AG04450 (cell line): ENCODE data around the gene APC.

DNA sequence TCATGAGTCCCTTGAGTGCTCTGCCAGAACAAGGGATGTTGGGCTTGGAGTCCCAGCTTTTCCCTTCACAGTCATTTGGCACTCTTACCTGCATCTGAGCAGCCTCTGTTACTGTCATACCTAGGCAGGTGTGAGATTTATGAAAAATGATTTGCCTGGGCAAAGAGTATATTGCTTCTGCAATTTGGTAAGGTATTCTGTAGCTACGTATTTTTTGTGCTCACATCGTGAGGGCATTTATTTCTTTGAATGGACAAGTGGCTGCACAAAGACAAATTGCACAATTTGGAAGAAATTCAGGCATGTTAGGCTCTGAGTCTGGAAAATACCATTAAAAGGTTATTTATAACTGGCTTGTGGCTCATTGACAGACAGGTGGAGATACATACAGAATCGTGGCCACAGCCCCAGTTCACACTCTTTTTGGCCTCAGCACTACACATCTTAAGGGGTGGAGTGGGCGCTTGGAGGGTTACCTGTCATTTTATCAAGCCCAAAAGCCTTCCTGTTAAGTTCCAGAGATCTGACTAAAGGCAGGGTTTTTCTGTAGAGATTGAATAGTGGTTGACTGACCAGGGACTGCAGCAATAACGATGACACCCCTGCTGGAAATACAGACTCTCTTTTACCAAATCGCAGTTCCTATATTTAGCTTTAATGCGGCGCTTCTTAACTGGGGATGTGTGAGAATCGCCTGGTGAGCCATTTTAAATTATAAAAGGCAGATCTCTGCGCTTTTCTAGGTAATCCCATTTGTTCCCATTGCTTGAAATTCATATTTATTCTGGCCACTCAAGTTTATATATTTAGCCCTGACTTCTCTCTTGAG, 14.6 kb downstream of the MAN2A1 start:
- CAGE, long polyA plus RNA, result no peak
- RRBS, result no CpG with 5 or more reads among the region's 10 CpGs

- CAGE, long polyA plus RNA, result no peak
- RRBS, result no CpG with 5 or more reads among the region's 3 CpGs
Observed at GRCh38 chr5:109790441-109791238, 100.9 kb downstream of the MAN2A1 start.

DNA sequence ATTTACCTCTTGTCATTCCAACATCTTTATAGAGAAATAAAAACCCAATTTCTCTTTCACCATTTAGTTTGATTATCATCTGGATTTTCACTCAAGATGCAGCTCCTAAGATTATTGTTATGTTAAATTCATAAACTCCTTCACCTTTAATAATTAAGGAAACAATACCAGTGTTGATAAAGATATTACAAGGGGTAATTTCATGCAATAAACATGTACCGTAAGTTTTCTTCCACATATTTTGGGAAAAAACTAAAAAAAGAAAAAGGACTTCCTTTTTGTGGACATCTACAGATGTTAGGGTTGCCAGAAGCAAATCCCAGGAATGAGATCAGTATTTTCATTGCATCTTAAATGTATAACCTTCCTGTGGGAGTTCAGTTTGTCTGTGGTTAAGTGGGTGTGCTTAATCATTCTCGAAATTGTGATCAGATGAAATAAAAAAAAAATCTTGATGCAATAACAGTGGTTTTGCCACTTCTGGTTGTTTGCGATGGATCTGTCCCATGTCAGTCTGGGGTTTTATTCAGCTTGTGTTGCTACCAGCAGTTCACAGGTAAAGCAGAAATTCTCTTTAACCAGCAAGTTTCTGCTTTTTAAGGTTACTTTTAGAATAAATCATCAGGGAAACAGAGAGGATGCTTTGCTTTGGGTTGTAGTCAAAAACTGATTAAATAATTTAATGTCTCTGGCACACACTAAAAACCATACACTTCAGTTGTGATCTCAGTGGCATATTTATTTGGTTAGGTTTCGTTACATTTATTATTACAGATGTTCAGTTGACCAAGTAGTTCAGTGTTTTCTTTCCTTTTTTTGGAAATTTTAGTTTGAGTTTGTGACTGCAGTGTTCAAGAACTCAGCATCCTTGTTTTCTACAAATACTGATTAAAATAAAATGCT, 179.0 kb downstream of the MAN2A1 start:
- CAGE, long polyA plus RNA, result no peak
- RRBS, result no CpG with 5 or more reads among the region's 4 CpGs

DNA sequence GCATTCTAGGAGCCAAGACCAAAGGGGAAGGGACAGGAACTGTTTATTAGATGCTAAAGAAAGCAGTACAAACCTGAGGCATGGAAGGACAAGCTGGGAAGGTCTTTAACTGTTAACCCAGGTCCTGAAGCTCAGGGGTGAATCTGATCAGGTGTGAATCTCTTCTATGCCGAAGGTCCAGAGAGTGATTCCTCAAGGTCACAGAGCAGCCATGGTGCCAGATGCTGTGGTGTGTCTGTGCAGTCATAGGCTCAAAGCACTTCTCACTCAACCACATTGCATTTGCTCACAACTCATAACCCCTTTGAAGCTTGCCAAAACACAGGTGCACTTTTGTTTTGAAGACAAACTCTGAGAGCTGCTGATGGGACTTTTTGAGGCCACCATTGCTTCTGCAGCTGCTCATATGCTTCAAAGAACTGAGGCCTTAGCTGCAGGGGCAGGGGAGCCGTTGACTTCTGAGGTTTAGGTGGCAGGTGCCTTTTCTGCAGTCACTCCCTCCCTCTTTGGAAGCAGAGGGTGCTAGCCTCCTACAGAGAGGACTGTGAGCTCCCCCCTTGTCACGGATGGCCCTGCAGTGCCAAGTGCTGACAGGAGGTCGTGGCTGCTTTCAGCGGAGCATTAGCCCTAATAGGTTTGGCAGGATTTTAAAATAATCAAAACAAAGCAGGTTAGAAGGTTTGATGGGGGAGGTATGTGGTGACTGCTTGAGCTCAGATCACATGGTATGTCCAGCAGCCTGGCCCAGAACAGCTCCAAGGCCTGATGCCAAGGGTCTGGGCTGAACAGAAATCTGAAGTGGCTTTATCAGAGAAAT, 232.0 kb downstream of the MAN2A1 start:
- CAGE, long polyA plus RNA, result no peak
- RRBS, result no CpG with 5 or more reads among the region's 5 CpGs

GRCh38 chr5:110105509-110105962, 415.8 kb downstream of the MAN2A1 start:
- CAGE, long polyA plus RNA, result no peak
- RRBS, result no CpG with 5 or more reads among the region's 2 CpGs

- CAGE, long polyA plus RNA, result no peak
- RRBS, result no CpG with 5 or more reads among the region's 1 CpG
Observed at GRCh38 chr5:110495554-110496028, 230.9 kb downstream of the TMEM232 start.

DNA sequence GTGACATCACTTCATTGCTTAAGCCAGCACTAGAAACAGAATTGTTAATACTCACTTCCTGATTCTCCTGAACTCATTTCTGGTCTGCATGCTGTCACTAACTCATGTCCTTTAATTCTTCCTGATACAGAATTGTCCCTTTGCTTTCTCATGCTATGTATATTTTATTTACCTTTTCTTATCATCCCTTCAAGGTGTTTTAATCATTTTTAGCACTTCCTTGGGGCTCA, 77.5 kb downstream of the SLC25A46 start:
- CAGE, long polyA plus RNA, result no peak

DNA sequence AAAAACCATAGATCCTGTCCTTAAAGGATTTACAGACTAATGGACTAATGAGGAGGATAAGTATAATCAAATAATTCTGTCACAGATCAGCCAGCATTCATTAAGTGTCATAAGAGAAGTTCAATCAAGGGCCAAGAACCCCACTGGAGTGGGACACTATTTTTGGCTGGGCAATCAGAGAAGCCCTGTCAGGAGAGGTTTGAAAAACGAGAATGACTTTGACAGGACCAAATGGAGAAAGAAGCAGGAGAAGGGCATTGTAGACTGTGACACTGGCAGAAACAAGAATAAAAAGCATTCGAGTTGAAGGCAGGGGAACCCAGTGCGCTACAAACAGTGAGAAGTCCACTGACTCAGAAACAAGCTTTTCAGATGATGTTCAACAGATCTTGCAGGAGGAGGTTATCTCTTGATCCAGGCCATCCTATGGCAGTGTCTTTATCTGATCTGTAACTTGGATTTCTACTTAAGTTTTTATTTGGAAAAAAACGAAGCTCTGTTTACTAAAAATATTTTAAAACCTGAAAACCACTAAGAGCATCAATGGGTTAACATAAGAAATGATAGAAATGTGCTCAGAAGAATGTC, 154.0 kb upstream of the TSLP start:
- CAGE, long polyA plus RNA, result no peak
- RRBS, result no CpG with 5 or more reads among the region's 4 CpGs

- CAGE, long polyA plus RNA, result no peak
- RRBS, result no CpG with 5 or more reads among the region's 22 CpGs
Observed at GRCh38 chr5:110985491-110986121, 85.9 kb upstream of the TSLP start.

DNA sequence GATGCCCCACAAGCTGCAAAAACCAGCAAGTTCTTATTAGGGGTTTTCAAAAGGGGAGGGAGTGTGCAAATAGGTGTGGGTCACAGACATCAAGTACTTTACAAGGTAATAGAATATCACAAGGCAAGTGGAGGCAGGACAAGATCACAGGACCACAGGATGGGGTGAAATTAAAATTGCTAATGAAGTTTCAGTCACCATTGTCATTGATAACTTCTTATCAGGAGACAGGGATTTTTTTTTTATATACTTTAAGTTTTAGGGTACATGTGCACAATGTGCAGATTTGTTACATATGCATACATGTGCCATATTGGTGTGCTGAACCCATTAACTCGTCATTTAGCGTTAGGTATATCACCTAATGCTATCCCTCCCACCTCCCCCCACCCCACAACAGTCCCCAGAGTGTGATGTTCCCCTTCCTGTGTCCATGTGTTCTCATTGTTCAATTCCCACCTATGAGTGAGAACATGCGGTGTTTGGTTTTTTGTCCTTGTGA, 94.1 kb downstream of the STARD4 start:
- CAGE, long polyA plus RNA, result no peak
- RRBS, result no CpG with 5 or more reads among the region's 3 CpGs

DNA sequence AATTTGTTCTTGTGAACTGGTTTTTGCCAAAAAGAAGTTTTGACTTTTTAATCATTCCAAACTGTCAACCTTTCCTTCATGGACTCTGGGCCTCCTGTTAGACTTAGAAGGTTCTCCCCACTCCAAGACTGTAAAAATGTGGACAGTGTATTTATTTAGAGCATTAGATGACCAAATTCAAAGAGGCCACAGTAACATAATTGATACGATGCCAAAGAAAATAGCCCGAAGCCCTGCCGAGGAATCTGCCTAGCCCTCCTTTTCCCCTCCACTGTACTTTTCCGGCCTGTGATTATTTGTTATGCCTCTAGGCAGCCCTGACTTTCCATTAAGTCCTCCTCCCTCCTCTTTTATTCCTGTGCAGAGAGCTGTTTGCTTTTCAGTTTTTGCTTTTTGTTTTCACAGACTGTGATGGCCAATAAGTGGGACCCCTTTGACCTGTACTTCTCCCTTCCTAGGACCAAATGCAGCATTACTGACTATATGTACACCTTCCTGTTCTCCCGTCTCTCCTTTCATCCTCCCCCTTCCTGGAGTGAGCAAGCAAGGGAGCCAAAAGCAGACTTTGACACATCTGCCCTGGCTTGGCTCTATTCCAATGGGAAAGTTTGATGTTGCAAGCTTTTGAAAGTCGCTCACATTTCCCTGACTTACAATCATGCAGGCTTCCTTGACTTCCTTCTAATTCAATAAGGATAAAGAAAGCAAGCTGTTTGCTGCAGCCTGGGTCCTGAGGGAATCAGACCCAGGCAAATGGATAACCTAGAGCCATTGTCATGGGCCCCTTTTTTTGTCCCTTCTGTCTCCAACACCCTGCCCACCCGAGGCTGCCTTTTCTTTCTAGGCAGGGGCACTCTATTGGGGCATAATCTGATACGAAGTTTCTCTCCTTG, 76.1 kb downstream of the NREP start:
- CAGE, long polyA plus RNA, result no peak
- RRBS, result no CpG with 5 or more reads among the region's 8 CpGs

DNA sequence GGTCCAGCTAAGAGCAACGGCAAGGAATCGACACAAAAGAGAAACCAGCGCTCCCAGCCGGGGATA, 109 bp downstream of the NREP start:
- CAGE, long polyA plus RNA, result no peak
- RRBS, result no CpG with 5 or more reads among the region's 4 CpGs

GRCh38 chr5:112028110-112028514, 271.1 kb upstream of the NREP start:
- CAGE, long polyA plus RNA, result no peak
- RRBS, result no CpG with 5 or more reads among the region's 2 CpGs

DNA sequence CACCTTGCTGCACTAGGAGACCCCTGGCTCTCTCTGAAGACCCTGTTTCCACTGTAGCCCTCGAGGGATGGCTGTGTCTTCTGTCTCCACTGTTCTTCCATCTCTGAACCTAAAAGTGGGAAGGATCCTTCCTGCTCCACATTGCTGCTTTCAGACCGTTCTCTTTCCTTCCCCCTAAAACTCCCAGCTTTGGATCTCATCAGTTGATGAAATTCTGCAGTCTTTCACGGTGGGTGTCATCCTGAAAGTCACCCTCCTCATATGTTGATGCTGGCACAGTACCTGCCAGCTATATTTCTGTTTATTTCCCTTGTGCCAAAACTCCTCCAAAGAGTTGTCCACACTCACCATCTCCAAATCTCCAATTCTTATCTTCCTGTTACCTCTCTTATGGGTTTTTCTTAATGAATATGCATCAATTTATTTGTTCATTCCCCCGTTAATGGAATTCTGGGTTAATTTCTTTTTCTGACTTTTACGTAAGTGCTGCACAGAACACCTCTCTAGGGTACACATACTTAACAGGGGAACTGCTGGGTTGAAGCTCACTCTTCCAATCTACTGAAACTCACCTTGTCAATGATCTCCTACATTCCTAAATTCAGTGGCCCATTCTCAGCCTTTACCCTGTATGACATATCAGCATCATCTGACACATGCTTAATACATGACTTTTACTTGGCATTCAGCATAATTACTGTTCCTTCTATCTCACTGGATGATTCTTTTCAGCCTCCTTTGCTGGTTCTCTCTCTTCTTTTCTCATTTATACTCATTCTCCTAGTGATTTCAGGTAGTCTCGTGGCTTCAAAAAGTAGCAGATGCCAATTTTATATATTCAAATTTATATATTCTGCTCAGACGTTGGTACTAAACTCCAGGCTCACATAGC, 163.9 kb downstream of the EPB41L4A start:
- CAGE, long polyA plus RNA, result no peak
- RRBS, result no CpG with 5 or more reads among the region's 7 CpGs

DNA sequence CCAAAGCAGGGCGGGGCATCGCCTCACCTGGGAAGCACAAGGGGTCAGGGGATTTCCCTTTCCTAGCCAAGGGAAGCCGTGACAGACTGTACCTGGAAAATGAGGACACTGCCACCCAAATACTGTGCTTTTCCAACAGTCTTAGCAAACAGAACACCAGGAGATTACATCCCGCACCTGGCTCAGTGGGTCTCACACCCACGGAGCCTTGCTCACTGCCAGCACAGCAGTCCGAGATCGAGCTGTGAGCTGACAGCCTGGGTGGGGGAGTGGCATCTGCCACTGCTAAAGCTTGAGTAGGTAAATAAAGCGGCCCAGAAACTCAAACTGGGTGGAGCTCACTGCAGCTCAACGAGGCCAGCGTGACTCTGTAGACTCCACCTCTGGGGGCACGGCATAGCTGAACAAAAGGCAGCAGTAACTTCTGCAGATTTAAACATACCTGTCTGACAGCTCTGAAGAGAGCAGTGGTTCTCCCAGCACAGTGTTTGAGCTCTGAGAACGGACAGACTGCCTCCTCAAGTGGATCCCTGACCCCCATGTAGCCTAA, 28.8 kb downstream of the EPB41L4A start:
- CAGE, long polyA plus RNA, result no peak
- RRBS, result no CpG with 5 or more reads among the region's 12 CpGs

DNA sequence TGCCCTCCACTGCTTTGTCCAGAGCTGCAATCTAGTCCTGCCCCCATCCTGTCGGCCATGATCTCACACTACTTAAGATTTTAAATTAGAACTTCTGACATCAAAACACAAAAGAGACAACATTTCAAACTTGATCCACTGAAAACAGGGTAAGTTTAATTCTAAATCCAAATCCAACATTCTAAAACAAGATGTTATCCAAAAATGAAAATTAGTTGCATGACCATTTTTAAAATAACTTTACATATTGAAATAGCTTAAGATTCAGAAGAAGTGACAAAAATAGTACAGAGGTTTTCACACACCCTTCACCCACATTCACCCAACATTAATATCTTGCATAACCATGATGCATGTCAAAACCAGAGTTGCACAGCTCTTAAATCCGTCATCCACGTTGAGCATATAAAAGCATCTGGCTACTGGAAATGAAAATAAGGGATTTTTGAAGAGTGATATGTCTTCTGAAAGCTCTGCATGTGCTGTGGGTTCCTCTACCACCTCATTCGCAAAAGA, 113.8 kb upstream of the EPB41L4A start:
- CAGE, long polyA plus RNA, result no peak
- RRBS, result no CpG with 5 or more reads among the region's 4 CpGs

DNA sequence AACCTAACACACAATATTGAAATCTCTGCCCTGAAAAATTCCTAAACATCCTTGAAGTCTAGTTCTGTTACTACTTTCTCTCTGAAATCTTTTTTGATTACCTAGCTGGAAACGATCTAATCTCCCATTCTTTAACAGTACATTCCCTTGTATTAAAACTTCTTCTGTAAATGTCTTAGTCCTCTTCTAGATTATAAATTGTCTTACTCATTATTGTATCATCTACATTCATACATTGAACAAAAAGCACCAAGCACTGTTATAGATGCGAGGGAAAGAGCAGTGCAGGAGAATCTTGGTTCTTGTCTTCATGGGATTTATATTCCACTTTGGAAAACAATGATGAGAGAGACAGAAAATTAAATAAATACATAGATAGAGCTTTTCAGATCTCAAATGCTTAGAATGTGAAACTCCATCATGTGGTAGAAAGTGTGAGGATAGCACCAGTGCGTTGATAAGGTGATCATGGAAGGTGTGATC, 8.7 kb upstream of the APC start:
- CAGE, long polyA plus RNA, result no peak
- RRBS, result no CpG with 5 or more reads among the region's 3 CpGs

- CAGE, long polyA plus RNA, result no peak
- RRBS, result no CpG with 5 or more reads among the region's 42 CpGs
Observed at GRCh38 chr5:112737396-112738527, at the start of gene APC. TSS of gene APC (plus strand) at chr5:112737885.

DNA sequence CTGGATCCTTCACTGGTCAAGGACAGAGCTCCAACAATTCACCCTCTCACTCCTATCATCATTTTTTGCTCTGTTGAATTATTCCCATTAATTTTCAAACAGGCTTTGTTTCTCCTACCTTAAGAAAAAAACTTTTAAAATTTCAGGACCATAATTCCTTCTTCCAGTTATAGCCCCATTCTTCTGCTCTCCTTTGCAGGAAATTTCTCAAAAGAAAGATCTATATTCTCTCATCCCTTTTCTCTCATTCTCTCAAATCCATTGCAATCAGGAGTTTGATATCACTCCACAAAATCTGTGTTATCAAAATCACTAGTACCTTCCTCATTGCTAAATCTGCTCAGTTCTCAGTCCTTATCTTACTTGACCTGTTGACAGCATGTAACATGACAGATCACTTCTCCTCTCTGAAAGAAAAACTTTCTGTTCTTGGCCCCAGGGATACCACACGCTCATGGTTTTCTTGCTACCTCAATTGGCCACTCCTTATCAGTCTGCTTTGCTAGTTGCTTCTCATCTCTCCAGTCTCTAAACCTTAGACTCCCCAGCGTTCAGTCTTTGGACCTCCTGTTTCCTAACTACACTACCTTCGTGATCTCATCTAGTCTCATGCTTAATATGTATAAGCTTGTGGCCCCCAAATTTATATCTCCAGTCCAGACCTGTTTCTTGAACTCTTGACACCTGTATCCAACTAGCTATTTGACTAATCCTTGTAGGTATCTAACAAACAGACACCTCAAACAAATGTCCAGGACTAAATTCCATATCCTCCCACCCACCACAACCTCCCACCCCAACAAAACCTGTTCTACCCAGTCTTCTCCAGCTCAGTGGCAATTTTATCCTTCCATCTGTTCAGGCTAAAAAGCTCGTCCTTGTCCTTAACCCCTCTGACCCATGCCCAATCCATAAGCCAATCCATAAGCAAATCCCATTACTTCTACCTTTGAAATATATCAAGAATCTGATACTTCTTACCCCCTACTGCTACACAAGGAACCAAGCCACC, 22.2 kb downstream of the SRP19 start:
- CAGE, long polyA plus RNA, result no peak
- RRBS, result no CpG with 5 or more reads among the region's 4 CpGs

DNA sequence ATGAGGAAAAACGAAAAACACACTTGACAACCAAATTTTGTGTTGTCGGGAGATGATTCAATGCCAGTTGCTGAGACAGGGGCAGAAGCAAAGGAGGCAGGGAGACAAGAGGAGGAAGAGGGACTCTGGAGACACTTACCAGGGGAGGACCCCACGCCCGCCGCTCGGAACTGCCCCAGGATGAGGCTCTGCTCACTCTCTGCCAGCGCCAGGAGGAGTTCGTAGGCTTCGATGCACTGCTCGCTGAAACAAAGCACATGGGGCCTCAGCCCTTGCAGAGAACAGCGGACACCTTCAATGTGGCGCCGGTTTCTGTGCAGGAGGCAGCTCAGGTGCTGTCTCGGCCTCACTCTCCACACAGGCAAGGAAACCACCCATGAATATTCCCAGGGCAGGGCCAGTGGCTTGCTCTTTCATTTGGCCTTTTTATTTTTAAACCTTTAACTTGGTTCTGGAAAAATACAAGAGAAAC, 91.4 kb downstream of the DCP2 start:
- CAGE, long polyA plus RNA, result no peak
- RRBS, result no CpG with 5 or more reads among the region's 14 CpGs